Thoracic aorta endothelial cell (primary cell): ENCODE data around the gene CUBN.

DNA sequence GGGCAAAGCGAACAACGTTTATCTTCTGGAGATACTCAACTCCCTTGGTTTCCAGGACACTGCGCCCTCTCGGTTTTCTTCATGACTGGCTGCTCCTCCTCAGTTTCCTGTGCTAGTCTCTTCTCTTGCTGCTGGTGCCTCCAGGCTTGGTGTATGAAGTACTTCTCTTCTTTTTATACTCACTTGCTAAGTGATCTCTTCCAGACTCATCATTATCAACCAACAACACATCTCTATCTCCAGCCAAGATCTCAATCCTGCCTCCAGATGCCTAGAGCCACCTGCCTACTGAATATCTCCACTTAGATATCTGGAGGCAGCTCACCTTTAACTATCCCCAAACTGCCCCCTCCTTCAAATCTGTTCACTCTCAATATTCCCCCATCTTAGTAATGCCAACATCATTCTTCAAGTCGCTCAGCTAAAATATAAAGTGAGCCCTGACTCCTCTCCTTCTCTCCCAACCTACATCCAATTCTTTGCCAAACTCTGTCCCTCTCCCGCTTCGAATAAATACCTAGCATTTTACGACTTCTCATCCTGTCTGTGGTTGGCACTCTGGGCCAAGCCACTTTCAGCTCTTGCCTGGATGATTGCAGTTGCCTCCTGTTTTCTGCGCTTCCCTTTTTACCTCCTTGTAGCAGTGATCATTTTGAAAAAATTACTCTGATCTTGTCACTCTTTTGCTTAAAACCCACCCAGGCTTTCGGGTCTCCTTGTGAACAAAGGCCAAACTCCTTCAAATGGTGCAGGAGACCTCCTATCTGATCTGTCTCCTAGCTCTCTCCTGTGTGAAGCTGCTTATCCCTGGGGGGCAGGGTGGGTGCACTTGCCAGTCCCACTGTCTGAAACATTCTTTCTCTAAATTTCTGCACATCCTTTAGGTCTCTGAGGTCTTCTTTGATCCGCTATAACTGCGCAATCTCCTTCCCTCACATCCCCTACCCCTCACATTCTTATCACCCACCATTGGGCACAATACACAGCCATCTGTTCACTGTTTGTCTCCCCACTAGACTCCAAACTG, 114.6 kb upstream of the C1QL3 start:
- CAGE, long polyA plus RNA: no peak

GRCh38 chr10:16748560-16749220, 68.5 kb downstream of the RSU1 start:
- CAGE, long polyA plus RNA: no peak

- CAGE, long polyA plus RNA: no peak
Observed at GRCh38 chr10:16788177-16788657, 29.0 kb downstream of the RSU1 start.

DNA sequence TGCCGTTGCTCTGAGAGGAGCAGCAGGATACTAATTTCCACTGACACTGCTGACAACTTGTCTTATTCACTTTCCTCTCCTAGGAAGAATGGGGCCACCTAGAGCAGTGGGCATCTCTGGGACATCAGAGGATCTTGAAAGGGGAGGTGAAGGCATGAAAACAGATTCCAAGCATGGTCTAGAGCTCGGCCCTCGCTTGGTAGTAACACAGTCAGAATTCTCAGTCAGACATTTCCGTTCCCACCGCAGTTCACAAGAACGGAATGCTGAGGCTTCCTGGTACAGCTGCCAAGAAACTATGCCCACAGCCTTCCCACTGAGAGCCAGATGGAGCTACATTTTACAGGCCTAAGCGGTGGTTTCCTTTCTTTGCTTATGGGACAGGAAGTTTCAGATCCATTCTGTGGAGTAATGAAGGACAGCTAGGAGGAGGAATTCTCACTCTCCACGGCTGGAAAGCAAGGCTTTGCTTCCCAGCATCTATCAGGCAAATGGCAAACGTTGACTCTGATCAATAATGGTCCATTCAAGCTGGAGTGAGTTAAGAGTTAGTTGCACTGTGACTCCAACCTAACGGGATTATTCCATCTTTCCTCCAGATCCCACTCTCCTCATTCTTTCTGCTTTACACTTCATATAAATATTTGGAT, 15.5 kb upstream of the RSU1 start:
- CAGE, long polyA plus RNA: no peak

DNA sequence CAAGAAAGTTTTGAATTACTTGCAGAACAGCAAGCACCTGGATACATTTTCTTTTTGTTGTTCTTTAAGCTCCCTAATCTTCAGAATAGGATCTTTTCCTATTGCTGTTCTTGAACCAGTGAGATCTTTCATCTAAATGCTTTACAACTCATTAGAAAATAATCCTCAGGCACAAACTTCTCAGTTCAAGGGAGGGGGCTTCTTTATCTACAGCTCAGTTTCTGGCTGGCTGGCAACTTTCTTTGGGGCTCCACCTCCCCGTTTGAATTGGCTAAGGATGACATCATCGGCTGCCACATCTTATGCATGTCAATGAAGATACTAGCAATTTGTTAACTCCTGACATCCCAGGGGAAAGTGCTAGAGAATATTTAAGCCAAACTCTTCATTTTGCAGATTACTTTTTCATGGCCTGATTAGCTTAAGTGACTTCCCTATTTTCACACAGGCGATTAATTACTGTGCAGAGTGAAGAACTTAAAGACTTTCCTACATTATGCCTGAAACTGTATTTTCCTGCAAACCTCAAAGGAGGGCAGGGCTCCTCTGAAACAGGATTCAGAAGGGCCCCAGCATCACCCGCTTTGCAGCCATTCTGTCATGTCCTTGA, 133.9 kb upstream of the RSU1 start:
- CAGE, long polyA plus RNA: no peak

DNA sequence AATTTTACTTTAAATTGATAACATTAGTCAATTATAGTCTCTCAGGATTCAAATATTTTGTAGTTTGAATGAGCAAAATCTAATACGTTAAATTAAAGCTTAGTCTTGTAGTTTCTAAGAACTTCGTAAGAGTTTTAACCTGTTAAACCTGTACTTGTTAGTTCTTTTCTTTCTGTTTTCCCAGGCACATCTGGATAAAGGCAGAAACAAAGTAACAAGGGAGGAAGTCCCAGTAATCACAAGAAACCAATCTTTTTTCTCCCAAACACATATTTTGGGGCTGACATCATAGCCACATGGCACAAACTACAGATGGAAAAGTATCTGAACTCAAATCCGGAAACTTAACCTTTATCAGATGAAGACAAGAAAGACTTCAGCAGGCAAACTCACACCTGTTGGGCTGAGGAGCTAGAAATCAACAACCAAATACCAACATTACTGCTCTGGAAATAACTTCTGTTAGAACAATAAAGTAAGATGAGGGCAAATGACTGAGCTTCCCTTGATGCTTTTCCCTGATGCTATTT, 67.2 kb downstream of the CUBN start:
- CAGE, long polyA plus RNA: no peak

DNA sequence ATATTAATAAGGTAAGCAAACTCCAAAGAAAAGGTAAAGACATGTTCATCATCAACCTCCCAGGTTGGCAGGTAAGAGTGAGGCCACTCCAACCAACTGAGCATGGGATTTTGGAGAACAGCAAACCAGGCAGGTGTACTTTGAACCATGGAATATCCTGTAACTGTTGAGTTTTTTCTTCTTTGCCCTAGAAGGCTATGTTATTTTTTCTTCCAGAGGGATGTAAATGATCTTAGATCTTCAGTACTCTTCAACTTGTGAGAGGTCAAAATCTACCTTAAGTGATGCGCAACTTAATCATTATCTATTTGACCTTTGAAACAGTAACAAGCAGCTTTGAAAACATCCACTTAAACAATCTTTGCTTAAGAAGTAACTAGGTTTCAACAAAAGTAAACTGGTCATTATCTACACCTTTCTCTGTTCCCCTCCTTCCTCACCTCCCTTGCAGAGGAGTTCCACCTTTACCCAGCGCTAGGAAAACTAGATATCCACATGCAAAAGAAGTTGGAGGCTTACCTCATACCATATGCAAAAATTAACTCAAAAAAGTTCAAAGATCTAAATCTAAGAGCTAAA, at the start of gene CUBN:
Gene CUBN, minus strand, starts transcription at position 98 of the 579 bp plus-strand sequence.
- CAGE, long polyA plus RNA: no peak

DNA sequence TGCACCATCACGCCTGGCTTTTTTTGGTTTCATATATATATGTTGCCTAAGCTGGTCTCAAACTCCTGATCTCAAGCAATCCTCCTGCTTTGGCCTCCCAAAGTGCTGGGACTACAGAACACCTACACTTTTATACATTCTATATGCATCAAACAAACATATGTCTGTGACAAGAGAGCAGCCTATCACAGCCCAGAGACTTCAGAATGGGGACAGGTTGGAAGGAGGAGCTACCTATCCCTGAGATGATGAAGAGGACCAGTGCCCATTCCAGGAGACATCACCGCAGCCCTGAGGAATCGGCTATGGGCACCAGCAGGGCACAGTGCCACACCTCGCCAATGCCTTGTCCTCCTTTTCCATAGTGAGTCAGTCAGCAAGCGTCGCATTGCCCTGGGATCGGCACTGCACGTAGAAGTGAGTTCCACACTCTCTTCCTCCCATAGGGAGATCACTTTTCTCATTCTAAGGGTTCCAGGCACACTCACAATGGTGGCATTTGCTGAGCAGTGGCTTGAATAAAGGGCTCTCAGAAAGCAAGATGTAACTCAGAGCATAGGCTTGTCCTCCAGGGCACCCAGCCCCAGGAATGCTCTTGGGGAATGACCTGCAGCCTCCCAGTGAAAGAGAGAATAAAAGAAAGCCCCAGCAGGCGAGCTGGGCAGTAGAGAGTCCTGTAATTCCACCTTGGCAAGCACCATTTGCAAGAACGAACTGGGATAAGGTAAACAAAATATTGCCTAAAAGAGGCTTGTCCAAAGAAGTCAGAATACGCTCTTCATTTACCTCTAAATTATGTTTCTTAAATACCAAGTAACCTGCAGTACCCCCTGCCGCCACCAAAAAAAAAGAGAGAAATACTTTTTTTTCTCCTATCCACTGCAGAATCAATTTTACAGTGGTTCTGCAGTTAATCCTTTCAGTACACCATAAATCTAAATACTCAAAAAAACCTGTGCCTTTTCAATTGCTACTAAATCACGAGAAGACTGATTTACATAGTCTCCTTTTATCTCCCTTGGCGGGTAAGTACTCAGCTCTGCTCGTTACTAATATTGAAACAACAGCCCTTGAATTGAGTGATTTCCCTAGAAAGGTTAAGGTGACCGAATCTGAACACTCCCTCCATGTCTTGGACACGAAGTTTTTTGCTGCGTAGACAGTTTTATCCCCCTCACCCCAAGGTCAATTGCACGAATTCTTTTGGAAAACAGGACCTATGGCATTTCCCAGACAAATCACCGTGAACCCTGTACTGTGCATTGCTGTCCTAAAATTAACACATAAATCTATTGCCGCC, 969 bp upstream of the VIM start:
- CAGE, long polyA plus RNA: no peak

- CAGE, long polyA plus RNA: no peak
Observed at GRCh38 chr10:17230240-17230437, 2.1 kb downstream of the VIM start.

GRCh38 chr10:17766596-17767039, 14.6 kb downstream of the TMEM236 start:
- CAGE, long polyA plus RNA: no peak

GRCh38 chr10:17814822-17815593, 5.9 kb downstream of the MRC1 start:
- CAGE, long polyA plus RNA: no peak

- CAGE, long polyA plus RNA: no peak
Observed at GRCh38 chr10:17891373-17892040, 60.2 kb upstream of the SLC39A12 start.

- CAGE, long polyA plus RNA: no peak
Observed at GRCh38 chr10:17912751-17913181, 39.0 kb upstream of the SLC39A12 start.

- CAGE, long polyA plus RNA: no peak
Observed at GRCh38 chr10:18226753-18227408, 86.7 kb downstream of the CACNB2 start.

DNA sequence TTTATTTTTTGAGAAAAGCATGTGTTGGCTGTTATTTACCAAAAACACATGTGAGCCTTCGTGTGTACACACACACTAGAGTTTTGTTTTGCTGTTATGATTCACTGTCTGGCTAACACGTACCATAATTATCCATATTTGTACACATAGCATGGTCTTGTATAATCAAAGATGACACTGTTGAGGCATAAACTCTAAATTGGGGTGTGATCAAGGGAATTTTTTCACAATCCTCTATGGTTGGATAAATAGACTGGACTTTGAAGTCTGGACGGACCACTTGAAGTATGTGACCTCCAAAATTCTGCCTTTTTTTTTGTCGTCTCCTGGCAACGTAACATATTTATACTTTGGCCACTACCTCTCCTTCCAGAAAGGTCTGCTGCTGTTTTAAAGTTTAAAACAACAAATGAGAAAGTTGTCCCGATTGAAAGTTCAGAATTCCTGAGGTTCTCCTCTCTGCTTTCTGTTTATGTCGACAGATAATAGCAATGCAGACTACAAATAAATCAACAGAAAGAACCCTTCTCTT, 193.4 kb downstream of the CACNB2 start:
- CAGE, long polyA plus RNA: no peak

GRCh38 chr10:18401713-18402214, 249.6 kb downstream of the NSUN6 start:
- CAGE, long polyA plus RNA: no peak

DNA sequence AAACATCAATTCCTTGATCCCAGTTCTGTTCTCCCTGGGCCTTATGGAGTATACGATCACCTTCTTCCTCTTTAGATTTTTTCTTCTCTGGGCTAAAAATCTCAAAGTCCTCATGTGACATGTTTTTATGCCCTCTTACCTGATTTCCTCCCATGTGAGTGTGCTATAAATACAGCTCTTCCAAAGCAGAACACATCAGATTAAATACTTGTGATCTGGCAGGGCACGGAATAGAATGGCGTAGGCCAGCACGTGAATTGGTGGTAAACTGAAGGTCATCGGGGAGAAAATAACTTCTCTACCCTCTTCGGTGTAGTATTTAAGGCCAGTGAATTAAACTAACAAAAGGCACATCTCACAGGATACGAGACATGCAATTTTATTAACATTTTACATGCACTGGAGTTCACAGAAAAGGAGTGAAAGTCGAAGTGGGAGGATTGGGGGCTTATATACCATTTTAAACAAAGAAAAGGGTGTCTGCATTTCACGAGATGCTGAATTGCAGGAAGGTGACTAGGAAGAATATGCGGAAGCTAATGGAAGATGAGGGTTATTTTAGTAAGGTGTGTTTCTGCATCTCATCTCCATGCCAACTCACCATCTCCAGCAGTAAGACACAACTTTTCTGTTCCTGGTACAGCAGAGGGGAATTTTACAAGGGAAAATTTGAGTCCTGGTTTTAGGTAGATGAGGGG, 212.5 kb downstream of the NSUN6 start:
- CAGE, long polyA plus RNA: no peak

GRCh38 chr10:18520242-18520897, 131.0 kb downstream of the NSUN6 start:
- CAGE, long polyA plus RNA: no peak

- CAGE, long polyA plus RNA: no peak
Observed at GRCh38 chr10:18568713-18569662, 82.4 kb downstream of the NSUN6 start.

DNA sequence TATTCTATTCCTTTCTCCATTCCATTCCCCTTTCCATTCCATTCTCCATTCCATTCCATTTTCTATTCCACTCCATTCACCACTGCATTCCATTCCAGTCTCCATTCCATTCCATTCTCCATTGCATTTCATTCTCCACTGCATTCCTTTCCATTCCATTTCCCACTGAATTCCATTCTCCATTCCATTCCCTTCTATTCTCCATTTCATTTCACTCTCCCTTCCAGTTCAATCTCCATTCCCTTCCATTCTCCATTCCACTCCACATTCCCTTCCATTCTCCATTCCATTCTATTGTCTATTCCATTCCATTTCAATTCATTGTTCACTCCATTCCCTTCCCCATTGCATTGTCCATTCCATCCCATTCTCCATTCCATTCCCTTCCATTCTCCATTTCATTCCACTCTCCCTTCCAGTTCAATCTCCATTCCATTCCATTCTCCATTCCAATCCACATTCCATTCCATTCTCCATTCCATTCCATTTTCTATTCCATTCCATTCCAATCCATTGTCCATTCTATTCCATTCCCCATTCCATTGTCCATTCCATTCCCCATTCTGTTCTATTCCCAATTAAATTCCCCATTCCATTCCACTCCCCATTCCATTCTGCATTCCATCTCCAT, 79.4 kb downstream of the NSUN6 start:
- CAGE, long polyA plus RNA: no peak